Measurements from ENCODE around the gene GFM1.

DNA sequence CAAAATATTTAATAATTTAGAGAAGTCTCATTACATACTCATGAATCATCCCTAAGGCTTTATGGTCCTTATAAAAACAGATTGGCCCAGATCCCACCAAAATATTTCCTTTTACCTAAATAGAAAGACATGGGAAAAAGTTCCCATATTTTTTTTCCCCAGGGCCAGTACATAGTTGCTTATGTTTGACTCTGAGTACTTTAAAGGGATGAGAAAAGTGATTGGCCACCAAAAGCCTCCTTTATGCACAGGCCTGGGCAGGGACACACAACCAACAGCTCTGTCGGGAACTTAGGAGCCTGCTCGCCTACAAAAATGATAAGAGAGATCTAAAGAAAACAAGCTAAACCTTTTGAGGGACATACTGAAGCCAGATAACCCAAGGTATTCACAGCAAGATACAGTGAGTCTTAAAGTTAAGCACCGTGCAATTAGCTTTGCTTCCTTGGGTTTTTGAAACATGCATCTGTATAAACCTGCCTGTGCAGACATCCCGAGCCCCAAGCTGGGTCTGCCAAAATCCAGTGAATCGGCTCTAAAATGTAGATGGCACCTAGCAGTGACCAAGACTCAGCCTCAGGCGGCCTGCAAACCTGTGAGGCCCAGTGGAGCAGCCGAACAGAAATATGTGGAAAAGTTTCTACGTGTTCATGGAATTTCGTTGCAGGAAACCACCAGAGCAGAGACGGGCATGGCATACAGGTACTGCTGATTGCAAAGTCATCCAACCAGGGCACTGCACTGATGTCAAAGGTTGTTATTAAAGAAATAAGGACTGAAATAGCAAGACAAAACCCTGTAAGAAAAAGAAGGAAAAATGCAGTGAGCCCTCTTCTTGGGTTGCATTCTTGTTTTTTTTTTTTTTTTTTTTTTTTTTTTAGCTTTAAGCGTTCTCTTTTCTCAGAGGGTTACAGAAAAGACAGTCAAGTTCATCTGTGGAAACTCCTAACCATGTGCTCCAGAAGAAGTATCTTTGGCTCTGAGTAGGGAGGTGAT lies 22.6 kb downstream of the KCNAB1 start:
- RRBS, 2 experiments = no CpG with 5 or more reads among the region's 11 CpGs

DNA sequence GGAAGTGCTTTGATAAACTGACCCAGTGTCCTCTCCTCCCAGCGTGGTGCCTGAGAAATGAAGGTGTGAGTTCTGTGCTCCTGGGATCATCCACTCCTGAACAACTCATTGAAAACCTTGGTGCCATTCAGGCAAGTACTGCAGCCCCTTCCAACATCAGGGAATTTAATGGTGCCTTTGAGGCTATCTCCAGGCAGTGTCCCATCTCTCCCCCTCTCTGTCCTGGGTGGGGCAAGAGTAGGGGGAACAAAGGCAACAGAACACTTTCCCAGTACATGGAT lies 23.6 kb downstream of the SSR3 start:
- RRBS, 2 experiments = no CpG with 5 or more reads among the region's 1 CpG

DNA sequence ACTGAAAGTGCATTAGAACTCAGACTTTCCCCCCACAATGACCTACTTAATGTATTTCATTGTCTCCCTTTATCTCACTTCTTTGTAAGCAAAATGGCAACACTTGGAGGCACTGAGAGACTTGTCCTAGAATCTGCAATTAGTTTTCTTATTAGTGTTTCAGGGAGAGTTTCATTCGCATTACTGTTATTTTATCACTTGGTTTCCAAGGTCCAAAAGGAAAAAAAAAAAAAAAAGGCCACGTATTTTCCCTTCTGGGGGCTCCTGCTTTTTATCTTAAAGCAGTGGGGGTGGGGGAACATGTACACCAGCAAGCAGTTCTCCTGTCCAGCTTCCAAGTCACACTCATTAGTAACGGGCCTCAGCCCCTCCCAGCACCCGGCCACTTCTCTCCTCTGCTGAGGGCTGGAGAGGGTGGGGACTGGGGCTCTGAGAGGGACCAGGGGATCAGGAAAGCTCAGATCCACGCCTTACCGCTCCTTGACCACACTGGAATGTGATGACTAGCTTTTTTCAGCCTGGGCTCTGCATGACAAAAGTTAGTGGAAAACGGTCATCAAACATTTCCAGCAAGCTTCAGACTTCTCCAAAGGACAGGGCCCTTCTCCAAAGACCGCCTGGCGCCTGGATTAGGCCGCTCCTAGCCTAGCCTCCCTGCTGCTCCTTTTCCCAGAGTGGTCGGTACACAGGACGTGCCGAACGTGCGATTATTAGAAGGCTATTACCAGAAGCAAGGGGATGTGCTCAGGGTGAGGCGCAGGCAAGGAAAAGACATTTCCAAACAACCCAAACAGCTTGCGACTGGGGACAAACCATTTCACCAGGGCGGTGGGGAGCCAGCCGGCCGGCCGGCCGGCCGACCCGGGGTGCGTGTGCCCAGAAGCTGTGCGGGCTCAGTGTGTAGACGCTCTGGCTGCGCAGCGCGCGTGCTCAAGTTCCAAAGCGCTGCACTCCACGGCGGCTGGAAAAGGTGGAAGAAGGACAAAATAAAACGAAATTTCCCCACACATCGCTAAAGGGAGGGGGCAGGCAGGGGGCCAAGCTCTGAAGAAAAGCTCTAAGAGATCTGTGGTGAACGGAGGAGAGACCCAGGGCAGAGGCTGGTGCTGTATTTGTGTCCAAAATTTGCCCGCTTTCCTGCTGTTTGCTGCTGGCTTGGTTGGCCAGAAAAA lies 50.9 kb upstream of the SSR3 start:
- RRBS, 2 experiments = no CpG with 5 or more reads among the region's 38 CpGs

GRCh38 chr3:156685074-156685558 lies 10.7 kb downstream of the TIPARP start:
- RRBS, 2 experiments = no CpG with 5 or more reads among the region's 3 CpGs

DNA sequence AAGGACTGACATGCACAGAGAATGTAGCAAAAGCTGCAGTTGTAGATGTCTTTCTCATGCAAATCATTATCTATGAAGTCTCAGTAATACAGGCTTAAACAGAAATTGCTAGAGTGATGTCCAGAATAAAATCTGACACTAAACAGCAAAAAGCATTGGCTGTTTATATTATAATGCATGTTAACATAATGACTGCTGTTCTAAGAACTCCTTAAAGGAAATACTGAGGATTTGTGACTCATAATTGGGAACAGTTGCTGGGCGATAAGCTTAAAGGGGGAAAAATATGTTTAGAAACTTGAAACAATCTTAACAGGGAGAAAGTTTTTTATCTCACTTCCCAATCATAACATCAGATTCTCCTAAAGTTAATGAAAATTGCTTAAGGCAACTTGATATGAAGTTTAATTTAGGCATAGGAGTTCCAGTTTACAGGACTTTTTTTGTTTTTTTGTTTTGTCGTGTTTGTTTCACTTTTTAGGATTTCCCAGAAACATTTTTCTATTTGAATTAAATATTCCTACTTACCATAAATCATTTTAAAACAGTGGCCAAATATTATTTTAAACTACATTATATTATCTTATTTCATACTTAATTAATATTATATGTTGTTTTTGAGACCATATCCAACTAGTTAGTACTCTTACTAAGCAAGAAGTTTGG lies 17.6 kb downstream of the TIPARP start:
- RRBS, 2 experiments = no CpG with 5 or more reads among the region's 2 CpGs

- RRBS, 2 experiments = no CpG with 5 or more reads among the region's 5 CpGs
Observed at GRCh38 chr3:156815478-156816048, 10.6 kb upstream of the LEKR1 start.

DNA sequence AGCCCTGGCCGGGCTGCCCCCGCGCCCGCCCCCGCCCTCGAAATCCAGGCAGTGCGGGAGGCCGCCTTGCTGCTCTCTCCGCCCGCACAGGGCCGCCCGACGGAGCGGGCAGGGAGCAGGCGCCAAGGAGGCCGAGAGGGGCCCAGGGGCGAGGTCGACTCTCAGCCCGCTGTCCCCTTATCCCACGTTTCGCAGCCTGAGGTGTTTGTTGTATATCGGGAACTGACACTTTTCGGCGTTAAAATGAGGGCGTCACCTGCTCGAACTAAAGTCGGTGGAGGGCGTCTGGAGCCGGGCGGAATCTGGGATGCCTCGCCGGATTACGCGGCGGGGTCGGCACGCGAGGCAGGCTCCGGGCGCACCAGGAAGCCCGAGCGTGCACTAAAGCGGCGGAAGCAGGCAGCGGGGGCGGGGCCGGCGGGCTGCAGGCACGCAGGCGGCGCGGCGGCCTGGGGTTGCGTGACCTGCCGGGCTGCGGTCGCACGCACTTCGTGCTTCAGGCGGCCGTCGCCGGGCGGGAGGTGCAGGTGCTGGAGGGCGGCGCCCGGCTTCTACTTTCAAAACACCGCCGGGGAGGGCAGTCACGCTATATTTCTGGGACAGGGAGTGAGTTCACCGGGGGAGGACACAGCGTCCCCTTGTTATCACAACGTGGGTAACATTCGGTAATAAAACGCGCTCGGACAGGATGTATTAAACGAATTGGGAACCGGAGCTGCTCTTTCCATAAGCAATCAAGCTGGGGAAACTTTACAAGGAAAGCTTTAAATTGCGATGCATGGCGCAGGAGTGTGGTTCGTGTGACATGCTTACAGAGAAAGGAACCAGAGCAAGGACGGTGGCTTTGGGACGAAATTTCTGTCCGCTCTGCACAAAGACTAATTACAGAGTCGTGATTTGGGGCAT lies 9.3 kb upstream of the LEKR1 start:
- RRBS, 2 experiments = 7 to 20% methylated on average over 40 to 41 of the region's 86 CpGs

DNA sequence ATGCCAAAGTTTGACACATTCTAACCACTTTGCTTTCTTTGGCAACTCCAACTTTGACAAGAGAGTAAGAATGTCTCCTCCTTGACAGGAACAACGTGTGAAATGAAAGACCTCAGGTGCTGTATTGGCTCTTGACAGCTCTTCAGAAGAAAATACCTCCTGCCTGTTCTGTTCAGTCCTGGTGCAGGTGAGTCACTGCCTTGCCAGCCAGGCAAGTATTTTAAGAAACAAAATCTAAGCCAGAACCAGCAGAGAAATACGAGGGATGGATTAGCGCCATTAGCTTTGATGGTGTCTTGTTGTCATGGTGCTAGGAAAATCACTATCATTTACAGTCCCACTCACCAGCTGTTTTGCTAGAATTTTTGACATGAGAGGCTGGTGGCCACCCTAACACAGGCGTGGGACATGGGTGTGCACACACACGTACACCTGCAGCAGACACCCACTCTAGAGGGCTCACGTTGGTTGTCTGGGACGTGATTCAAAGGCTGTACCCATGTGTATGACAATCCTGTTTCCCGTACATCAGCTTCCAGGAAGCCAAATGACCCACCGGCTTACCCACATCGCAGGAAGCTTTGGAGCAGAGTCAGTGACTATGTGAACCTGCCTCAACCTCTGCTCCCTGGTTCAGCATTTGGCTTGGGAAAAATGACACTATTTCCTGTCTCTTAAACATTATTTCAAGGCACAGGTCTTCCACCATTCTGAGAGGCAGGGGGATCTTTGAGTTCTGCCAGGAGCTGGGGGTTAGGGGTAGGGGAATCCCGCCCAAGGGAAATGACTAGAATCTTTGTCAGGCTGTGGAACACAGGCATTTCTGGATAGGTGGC lies 60.3 kb downstream of the CCNL1 start:
- RRBS, 2 experiments = no CpG with 5 or more reads among the region's 11 CpGs

DNA sequence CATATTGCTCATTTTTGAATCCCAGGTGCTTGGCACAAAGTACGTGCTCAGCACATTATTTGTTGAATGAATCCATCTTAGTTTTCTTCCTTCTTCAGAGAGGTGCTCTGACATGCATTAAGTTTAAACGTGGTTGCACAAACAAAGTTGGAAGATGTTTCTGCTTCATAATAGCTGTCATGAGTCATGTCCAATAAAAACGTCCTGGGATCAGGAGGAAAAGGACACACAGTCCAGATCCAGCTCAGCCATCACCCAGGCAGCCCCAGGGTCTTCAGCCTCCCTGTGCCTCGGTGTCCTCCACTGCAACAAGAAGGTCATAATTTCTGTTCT lies 55.5 kb downstream of the CCNL1 start:
- RRBS, 2 experiments = no CpG with 5 or more reads among the region's 4 CpGs

DNA sequence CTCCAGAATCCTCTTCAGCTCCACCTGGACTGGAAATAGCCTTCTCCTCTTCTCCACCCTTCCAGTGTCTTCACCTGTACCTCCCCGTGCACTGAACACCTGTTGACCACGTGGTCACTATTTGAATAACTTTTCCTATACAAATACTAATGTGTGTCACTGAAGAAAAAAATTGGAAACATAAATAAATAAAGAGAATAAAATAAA lies 52.9 kb downstream of the CCNL1 start:
- RRBS, 2 experiments = no CpG with 5 or more reads among the region's 2 CpGs

DNA sequence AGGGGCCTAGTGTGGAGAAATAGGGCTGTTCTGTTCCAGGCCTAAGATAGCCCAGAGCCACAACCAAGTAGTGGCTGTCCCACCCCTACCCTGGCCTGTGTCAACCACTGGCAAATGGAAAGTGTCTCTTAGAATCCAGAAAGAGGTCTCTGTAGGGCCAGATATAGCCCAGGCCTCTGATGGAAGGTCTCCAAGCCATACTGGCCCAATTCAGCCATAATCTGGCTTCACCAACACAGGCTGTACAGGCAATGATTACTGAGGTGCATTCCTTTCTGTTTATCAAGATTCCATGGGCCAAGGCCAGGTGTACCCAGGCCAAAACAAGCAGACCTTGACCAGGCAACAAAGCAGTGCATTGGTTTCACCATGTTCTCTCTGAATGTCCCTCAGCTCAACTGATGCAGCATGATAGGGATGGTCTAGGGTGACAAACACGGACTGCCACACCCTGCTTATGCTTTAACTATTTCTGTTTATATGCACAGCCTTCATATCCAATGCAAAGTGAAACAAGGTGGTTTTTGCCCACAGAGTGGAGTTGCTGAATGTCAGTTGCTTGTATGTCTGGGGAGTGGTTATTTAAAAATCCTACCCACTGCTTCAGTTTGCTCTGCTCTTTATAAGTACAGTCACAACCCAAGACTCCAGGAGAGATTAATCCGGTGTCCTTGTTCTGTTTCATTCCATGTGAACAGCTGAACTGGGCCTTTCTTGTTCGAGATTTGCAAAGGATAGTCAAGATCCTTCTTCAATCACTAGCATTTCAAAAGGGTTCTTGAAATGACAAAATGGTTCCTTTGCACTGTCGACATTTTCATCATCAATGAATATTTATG lies 25.2 kb downstream of the CCNL1 start:
- RRBS, 2 experiments = no CpG with 5 or more reads among the region's 4 CpGs

GRCh38 chr3:157469691-157470099 lies 33.0 kb downstream of the PTX3 start:
- RRBS, 2 experiments = no CpG with 5 or more reads among the region's 5 CpGs

GRCh38 chr3:157500137-157500570 lies 3.1 kb downstream of the VEPH1 start:
- RRBS, 2 experiments = no CpG with 5 or more reads among the region's 5 CpGs

DNA sequence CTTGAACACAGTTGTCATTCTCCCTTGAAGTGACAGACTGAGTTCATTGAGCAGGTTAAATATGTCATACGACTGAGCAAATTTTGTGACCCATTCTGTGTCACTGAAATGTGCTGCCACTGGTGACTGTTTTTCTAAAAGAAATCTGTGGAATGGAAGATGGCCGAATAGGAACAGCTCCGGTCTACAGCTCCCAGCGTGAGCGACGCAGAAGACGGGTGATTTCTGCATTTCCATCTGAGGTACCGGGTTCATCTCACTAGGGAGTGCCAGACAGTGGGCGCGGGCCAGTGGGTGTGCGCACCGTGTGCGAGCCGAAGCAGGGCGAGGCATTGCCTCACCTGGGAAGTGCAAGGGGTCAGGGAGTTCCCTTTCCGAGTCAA lies 10.0 kb upstream of the GFM1 start:
- RRBS, 2 experiments = no CpG with 5 or more reads among the region's 16 CpGs

DNA sequence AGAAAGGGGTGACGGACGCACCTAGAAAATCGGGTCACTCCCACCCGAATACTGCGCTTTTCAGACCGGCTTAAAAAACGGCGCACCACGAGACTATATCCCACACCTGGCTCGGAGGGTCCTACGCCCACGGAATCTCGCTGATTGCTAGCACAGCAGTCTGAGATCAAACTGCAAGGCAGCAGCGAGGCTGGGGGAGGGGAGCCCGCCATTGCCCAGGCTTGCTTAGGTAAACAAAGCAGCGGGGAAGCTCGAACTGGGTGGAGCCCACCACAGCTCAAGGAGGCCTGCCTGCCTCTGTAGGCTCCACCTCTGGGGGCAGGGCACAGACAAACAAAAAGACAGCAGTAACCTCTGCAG lies 9.6 kb upstream of the GFM1 start:
- RRBS, 2 experiments = no CpG with 5 or more reads among the region's 17 CpGs

GRCh38 chr3:158644182-158645047 lies at the start of gene GFM1:
TSS of gene GFM1 (plus strand) at chr3:158644527.
- RRBS, 2 experiments = no CpG with 5 or more reads among the region's 44 CpGs

GRCh38 chr3:158770321-158770755 lies 31.5 kb upstream of the MFSD1 start:
- RRBS, 2 experiments = 89 to 97% methylated on average over 2 of the region's 8 CpGs

DNA sequence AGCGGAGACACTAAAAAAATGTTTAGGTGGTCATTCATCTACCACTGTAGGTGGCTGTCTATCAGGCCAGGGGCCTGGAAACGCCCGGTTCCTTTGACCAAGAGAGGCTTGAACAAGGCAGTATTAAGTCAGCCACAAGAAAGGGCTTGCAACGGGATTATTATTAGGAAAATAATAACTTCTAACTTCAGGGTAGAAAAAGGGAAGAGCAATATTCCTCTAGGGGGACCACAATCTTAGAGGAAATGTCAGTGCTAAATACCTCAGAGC lies 113.4 kb downstream of the MFSD1 start:
- RRBS, 2 experiments = no CpG with 5 or more reads among the region's 4 CpGs

GRCh38 chr3:159187690-159188145 lies 85.3 kb upstream of the IQCJ-SCHIP1 start:
- RRBS, 2 experiments = no CpG with 5 or more reads among the region's 9 CpGs

Data from NT2/D1 (cell line).